Foreskin keratinocyte (primary cell): ENCODE measurements around the genes SNED1 and PASK.

DNA sequence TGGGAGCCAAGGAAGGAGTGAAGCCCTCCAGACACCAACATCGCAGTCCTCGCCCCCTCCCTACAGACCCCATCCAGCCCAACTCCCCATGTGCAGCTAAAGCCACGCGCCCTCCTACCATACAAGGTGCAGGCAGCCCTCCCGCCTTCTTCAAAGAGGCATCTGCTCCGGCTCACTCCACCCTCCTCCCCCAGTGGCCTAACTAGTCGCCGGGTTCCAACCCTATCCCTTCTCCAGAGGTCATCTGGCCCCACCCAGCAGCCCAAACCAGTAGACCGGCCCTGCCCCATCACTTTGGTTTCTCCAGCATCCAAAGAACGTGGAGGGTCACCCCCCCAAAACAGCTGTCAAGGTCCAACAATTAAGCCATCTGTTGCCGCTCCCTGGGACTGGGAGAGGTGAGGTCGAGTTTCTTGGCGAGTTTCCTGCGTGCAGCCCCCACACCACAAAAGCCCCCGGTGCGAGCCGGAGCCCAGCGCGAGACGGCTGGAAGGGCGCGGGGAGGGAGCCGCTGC, 817 bp upstream of the GPC1 start:
- RAMPAGE, total RNA, result no peak

- RAMPAGE, total RNA, result no peak
Observed at GRCh38 chr2:240436684-240436978, 1.2 kb downstream of the GPC1 start.

DNA sequence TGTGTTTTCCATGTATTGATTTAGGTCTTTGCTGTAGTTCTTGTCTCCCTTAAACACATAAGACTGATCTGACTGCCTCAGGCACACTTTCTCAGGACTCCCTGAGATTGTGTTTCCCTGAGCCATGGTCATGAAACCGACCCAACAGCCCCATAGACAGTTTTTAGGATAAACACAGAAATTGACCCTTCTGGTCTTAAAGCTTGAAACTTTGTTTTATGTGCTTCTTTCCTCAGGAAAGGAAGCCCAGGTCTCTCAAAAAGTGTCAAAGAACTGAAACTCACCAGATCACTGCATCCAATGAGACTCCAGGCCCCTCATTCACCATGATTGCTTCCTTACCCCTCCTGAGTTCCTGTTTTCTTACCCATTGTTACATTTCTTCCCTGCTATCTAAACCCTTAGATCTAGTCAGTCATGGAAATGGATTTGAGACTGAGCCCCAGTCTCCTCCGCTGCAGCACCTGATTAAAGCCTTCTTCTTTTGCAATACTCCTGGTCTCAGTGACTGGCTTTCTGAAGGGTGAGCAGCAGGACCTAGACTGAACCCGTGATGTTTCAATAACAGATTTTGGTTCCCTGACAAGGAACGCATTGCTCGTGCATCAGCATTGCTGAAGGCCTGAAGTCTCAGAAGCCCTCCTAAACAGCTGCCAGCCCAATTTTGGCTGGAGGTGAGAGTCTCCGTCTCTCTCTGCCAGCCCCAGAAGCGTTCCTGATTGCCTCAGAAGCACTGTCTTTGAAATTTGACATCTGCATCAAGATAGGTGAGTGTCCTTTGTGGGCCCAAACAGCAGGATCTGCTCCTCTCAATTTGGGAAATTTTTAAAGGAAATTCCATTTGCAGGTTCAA, 17.3 kb downstream of the ANKMY1 start:
- RAMPAGE, total RNA, result no peak

- RAMPAGE, total RNA, result no peak
Observed at GRCh38 chr2:240565211-240565370, 3.2 kb upstream of the RNPEPL1 start.

DNA sequence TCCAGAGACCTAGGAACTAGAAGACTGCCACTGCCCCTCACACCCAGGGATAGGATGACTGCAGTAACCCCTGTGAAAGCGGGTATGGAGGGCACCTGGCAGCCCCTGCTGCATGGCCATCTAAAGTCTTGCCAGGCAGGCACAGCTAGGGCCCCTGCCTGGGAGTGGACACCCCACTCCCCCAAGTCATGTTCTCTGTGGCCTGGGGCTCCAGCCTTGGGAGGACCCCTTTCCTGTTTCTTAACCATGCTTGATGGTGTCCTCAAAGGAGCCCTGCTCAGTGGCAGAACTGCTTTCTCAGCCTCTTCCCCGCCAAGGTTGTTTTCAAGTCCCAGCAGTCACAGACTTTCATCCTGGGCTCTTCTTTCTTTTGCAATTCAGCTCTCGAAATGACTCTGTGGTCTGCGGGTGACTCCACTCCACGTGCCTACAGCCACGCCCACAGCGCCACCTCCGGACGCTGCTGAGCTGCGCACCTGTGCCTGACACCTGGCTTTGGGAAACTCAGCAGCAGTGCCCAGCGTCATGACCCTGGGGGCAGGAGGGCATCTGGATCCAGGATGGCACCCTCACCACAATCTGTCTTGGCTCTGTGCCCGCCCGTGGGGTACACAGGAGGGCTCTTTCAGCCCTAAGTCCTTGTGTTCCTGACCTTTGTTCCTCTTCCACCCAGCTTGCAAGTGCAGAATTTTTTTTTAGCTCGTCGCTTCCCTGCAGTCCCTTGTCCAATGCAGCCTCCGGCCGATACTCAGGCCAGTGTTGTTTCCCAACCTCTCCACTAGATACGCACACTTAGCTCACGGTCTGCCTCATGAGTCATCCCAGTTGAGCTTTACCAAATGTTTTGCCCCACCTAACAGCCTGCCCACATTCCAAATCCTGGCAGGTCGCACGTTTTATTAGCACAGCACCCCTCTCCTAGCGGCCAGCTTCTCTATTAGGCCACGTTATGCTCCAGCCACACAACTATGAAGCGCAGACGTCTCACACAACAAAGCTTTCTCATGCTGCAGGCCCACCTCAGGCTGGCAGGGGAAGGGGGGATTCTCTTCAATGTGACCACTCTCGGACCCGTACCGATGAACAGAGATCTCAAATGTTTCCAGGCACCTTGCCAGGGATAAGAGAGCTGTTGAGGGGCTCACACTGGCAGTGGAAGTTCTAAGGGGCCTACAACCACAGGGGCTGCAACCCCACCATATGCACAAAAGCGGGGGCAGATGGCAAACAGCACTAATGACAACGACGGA, 6.6 kb upstream of the CAPN10 start:
- RAMPAGE, total RNA, result no peak

- RAMPAGE, total RNA, result no peak
Observed at GRCh38 chr2:240612871-240613259, 12.4 kb upstream of the GPR35 start.

DNA sequence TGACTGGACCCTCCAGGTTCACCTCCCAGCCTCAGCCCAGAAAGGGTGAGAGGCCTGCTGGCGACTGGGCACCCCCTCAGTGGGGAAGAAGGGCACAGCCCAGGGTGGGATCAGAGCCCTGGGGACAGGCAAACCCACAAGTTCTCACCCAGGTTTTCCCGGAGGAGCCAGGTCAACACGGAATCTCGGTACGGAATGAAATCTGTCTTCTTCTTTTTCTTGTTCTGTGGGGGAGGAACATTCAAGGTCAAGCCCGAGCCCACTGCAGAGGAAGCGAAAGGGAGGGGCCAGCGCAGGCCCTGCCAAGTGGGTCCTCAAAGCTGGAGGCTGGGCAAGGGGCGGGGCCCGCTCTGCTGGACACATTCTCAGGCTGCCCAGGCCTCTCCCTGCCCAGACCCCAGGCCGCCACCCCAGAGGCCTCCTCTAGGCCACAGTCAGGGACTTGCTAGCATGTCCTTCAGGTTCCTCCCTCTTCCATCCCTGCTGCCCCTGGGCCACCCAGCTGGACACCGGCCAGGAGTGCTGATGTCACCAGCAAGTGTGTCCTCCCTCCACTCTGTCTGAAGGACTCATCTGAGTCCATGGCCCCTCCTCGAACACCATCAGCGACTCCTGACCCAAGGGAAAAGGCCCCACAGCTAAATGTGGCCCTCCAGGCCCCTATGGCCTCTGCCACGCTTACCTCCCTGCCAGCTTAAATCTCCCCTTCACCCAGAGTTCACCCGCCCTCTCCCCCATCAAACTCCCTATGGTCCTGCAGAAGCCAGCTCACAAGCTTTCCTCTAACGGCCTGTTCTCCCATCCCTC, 44.1 kb downstream of the KIF1A start:
- RAMPAGE, total RNA, result no peak

DNA sequence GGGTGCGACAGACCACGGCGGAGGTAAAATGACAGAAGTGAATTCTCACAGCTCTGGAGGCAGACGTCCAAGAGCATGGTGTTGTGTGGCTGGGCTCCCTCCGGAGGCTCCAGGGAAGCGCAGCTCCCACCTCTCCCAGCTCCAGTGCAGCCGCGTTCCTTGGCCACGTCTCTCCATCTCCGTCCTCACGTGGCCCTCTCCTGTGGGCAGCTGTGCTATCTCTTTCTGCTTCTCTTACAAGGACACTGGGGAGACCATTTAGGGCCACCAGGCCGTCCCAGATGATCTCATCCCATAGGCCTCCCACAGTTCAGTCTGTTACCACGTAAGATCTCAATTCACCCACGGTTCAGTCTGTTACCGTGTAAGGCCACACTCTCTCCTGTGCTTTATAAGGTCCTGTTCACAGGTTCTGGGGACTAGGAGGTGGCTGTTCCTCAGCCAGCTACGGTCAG, 2.8 kb upstream of the MAB21L4 start:
- RAMPAGE, total RNA, result no peak

DNA sequence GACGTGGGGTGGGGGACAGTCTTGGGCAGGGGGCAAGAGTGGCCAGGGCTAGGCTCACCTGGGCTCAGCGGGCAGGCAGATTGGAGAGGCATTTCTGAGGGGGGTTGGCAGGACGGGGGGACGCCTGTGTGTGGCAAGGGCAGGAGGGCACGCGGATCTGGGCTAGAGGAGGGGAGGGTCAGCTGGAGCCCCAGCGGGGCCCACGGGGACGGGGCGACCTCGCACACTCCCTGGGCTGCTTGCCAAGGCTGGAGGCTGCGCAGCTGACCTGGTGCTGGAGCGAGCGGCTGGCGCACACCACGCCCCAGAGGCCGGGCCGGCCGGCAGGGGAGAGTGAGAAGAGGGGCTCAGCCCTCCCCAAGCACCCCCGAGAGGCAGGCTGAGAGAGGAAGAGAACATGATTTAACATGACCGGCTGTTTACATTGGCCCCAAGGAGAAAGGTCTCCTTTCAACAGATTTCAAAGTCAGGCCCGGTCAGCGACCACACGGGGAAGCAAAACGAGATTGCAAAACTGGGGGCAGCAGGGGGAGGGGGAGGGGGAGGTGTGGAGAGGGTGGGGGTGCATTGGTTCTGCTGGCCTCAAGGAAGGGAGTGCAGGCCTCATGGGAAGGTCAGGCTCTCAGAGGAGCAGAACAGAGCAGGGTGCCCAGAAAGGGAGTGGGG, 37.9 kb upstream of the SNED1 start:
- RAMPAGE, total RNA, result no peak

DNA sequence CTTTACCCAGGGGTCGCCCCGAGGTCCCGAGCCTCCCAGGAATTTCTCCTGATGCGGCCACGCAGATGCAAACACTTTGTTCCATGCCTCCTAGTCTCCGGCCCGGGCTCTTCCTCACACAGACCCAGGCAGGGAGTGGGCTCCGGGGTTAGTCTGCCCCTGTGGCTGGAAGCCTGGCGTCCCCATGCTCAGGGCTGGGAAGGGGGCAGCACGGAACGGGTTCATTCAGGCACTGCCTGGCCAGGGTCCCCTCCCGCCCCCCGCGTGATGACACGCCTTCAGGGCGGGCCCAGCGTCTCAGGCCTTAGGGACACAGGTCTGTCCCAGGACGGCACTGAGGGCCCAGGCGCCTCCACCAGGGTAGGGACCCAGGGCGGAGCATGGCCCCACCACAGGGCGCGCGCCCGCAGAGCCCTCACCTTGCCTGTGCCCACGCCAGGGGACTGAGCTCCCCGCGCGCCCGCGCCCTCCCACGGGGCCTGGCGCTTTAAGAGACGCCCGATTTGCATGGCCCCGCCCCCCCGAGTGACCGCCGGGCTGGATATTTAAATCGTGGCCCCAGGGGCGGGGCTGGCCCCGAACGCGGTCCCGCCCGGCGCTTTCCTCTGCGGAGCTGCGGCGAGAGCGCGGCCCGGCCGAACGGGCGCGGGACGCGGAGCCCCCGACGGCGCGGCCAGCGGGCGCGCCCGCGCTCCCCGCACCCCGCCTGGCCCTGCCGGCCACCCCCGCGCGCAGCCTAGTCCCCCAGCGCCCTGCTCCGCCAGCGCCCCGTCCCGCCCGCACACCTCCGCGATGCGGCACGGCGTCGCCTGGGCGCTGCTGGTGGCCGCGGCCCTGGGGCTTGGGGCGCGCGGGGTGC, at the start of gene SNED1:
Gene SNED1, plus strand, starts transcription at position 573 of the 859 bp plus-strand sequence.
- RAMPAGE, total RNA, result no peak

GRCh38 chr2:241000528-241001236, 2.3 kb downstream of the SNED1 start:
- RAMPAGE, total RNA, result no peak

DNA sequence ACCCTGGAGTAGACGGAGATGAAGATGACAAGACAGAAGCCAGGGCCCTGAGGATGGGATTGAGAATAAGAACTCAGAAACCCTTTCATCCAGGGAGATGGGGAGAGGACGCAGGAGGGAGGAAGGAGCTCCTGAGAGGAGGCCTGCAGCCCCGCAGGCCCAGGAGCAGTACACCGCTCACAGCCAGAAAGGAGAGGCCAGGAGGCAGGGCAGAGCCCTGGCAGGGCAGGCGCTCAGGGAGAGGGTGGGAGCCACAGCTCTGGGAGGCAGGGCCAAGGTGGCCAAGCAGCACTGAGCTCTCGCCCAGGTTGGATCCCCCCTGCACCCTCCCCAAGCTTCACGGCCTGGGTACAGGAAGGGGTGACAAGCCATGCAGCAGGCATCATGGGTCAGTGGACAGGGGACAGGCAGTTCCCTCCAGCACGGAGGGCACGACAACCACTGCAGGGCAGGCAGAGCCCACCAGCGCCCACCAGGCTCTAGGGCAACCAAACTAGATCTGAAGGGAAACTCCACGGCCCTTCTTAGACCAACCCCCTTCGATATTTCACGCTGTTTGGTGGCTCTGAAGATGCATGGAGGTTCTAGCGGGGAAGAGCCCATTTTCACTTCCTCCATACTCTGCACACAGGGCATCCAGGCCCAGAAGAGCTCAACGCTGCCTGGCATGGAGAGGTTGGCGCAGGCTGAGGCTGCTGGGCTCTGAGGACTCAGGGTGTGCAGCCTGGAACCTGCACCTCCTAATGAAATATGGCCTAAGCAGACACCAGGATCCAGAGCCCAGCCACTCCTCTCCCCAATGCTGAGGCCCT, 8.5 kb upstream of the MTERF4 start:
- RAMPAGE, total RNA, result no peak

DNA sequence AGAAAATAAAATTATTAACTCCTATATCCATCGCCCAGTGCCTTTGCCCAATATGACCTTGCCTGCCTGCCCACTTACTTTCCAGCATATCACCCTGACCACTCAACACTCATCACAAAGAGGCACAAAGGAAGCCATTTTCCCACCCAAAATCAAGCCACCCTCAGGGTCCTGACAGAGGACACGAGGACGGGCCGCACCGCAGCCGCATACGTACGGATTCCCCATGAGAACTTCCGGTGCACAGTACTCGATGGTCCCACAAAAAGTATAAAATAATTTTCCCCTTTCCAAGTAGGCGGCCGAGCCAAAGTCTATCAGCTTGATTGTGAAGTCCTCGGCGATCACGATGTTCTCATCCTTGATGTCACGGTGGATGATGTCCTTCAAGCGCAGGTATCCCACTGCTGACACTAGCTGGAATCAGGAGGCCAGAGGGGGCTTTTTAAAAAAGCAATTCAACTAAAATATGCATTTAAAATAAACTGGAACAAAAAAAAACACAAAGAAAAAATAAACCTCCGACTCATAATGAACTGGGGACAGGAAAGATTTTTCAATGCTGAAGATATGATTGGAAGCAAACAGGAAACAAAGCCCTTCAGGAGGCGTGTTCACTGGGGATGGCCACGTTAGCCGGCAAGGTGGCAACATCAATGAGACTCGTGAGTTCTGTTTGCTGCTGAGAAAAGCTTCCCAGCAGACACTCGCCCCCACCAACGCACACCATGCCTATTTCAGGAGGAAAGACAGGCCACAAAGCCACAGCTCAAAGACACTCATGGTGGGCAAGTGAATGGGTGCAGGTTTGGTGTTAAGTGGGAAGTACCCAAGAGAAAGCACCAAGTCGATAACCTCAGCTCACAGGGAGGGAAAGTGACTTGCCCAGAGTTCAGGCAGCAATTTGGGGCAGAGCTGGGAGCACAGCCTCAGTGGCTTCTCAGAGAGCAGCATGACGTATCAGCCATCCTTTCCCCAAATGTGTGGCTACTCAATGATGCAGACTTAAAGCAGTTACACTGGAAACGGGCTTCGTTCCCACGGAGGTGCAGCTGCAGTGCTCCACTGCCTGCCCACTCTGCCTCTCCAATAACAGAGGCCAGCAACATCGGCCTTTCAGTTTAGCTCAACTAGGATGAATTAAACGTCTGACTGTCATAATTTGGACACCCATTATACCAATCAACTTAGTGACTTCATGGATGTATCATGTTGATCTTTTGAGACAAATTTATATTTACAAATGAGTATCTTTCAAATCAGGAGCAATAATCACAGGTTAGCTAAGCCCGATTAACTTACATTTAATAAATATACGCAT, 10.4 kb upstream of the MTERF4 start:
- RAMPAGE, total RNA, result no peak

DNA sequence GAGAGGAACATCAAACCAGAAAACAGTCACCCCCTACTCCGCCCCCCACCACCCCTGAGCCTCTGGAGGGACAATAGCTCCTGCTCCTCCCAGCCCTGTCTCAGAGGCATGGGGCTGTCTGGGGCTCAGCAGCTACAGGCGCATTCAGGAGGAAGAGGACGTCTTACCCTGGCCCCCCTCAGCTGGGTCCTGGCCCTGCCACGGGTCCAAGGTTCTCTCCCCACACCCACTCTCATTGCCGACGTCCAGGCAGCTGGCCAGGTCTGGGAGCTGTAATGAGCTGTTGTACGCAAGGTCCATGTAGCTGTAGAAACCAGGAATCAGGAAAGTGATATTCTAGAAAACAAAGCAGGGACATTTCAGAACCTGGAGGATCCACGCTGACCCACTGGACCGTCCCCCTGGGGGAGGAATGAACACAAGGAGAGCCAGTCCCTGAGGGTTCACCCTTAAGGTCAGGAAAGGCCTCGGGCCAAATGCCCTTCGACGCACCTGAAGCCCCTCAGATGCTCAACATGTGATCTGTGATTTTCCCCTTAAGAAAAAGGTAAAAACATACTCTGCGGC, 13.5 kb downstream of the PASK start:
- RAMPAGE, total RNA, result no peak

GRCh38 chr2:241149102-241149994, at the start of gene PASK:
Gene PASK (minus strand): TSS chr2:241149472.
- RAMPAGE, total RNA, result no peak

- RAMPAGE, total RNA, result no peak
Observed at GRCh38 chr2:241252758-241253904, 62.3 kb downstream of the HDLBP start.

GRCh38 chr2:241489836-241490834, 18.2 kb downstream of the STK25 start:
- RAMPAGE, total RNA, result no peak

DNA sequence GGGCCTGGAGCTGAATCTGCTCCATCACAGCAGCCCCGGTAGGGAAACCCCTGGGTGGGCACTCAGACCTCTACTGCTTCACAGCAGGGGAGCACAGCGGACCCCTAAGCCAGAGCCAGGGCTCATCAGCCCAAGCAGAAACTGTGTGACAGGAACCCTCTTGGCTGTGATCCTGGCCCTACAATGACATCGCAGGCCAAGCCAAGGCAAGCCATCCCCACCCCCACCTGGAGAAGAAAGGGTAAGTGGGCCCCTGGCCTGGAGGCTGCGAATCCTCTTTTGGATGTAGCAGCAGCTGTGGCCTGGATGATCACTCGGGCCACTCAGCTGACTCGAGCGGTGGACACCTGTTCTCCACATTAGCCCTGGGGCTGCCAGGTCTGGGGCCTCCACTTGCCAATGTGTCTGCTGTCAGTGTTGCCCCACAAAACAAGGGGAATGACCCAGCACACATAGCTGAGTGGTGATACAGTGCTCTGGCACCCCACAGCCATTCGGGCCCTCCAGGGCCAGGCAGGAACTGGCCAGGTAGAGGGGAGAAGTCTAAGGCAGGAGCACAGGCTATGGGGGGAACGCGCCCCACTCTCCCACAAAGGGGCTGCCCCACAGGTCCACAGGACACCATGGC, 2.7 kb downstream of the STK25 start:
- RAMPAGE, total RNA, result no peak

DNA sequence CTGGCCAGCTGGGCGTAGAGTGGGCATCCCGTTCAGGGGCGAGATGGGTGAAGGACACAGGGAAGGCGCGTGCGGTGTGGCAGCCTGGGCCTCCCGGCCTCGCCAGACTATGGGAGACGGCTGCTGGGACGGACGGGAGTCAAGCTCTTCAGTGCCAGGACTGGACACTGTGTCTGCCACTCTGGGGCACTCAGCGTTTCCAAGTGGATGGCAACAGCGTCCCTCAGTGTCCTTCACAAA, 16.4 kb upstream of the BOK start:
- RAMPAGE, total RNA, result no peak

GRCh38 chr2:241577338-241577946, 18.9 kb downstream of the BOK start:
- RAMPAGE, total RNA, result no peak